PFSK-1 (cell line): ENCODE measurements around the genes SELE and MYOC.

DNA sequence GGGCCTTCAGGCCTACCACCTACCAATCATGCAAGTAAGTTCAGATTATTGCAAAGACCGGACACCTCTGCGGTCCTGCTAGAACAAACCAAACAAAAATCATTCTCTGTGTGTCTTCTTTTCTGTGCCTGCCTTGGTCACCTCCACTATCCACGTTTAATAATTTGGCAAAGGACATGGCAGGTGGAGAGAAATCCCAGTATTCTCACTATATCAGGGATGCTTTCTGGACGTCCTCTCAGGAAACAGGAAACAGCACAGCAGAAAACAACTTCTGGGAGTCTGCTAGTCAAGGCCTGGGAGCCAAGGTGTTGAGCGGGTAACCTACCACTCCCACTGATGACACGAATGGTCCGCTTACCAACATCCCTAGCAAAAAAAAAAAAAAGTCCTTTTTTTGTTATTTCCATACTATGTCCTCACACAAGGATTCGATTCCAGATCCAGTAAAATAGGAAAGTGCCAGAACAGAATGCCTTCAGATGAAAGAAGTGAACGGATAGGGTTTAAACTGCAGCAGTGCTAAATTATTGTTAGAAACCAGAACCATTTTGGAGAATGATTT lies 4.5 kb upstream of the ATP1B1 start:
- RRBS, result no CpG with 5 or more reads among the region's 9 CpGs

GRCh38 chr1:169107028-169107434 lies 541 bp downstream of the ATP1B1 start:
- RRBS, result 2% methylated on average over 7 of the region's 22 CpGs

DNA sequence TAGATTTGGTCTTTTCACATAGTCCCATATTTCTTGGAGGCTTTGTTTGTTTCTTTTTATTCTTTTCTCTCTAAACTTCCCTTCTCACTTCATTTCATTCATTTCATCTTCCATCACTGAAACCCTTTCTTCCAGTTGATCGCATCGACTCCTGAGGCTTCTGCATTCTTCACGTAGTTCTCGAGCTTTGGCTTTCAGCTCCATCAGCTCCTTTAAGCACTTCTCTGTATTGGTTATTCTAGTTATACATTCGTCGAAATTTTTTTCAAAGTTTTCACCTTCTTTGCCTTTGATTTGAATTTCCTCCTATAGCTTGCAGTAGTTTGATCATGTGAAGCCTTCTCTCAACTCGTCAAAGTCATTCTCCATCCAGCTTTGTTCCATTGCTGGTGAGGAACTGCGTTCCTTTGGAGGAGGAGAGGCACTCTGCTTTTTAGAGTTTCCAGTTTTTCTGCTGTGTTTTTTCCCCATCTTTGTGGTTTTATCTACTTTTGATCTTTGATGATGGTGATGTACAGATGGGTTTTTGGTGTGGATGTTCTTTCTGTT lies 89.2 kb downstream of the NME7 start:
- RRBS, result no CpG with 5 or more reads among the region's 8 CpGs

- RRBS, result no CpG with 5 or more reads among the region's 6 CpGs
Measured at GRCh38 chr1:169309170-169309878, 58.3 kb downstream of the NME7 start.

GRCh38 chr1:169465619-169466148 lies 20.1 kb downstream of the SLC19A2 start:
- RRBS, result no CpG with 5 or more reads among the region's 5 CpGs

- RRBS, result no CpG with 5 or more reads among the region's 5 CpGs
Measured at GRCh38 chr1:169733956-169734263, at the start of gene SELE. TSS of gene SELE (minus strand) at chr1:169734079.

DNA sequence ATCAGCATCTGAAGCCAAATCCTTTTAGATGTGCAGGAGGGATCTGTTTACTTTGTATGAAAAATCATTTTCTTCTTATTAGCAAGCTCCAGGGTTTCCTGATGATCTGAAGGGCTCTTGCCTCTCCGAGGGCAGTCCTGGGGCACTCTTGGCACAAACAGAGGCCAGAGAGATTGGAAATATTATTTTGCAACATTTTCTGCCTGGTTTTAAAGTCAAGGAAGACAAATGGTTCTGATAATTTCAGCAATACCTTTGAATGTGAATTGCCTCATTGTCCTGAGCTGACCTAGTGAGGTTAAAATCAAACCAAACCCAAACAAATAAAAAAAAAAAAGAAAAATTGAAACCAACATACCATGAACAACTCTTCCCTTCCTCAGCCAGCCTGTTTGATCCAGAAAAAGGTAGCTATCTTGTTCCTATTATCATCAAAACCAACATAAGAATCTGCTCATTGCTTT lies 55.3 kb downstream of the NTMT2 start:
- RRBS, result no CpG with 5 or more reads among the region's 1 CpG

DNA sequence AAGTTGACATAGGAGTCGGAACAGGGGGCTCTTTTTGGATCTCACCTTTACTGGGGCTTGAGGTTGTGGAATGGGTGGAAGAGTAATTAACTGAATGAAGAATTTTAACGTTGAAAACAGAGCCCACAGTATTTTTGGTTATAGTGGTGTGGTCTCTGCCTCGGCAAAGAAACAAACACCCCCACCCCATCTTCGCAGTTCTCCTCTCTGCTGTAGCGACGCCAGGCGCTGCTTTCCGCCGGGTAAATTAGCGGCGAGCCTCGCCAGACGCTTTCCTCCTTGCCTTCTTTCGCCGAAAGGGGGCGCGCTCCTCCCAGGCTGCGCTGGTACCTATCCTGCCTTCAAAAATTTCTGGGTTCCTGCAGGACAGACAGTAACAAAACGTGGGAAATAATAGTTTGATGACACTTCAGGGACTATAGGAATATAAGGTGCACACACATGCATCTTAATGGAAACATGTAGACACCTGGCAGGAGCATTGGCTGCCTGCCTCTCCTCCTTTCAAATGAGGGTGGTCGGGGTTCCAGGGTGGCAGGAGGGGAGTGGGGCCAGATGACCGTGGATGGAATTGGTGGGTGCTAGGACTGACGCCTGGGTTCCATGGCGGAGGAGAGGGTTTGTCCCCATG lies 7.4 kb downstream of the PRRX1 start:
- RRBS, result no CpG with 5 or more reads among the region's 23 CpGs

DNA sequence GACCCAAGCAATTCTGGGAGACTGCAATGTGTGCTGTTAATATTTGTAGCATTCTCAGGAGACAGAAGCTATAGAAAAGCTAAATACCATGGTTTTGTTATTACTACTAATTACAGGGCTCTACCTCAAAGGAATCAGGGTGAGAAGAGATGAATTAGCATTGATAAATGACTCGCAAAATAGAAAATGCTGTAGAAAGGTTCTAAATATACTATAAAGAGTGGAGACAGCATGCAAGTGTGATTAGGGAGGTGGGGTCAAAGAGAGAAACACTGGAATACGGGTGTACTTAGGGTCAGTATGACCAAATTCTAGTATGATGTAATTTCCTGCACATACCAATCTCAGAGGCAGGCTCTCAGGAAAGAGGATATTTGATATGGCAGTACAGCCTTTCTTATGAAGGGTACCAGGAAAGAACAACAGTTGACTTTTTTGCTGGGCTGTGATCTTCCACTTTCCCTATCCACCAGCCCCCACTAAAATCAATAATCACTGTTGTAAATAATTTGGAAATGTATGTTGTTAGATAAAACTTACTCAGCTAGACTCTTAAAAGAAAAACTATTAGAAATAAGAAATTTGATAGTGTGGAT lies 29.2 kb downstream of the PRRX1 start:
- RRBS, result no CpG with 5 or more reads among the region's 2 CpGs

DNA sequence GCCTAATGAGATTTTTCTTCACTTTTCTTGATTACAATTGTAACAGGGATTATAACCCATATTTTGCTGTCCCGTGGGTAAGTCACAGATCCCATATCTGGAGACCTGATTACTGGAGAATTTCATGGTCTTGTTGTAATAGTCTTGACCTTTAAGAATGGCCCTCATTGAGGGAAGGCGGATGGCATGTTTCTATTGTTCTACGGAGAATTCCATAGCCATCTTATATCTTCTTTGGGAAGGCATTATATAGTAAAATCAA lies 61.9 kb downstream of the PRRX1 start:
- RRBS, result no CpG with 5 or more reads among the region's 3 CpGs

DNA sequence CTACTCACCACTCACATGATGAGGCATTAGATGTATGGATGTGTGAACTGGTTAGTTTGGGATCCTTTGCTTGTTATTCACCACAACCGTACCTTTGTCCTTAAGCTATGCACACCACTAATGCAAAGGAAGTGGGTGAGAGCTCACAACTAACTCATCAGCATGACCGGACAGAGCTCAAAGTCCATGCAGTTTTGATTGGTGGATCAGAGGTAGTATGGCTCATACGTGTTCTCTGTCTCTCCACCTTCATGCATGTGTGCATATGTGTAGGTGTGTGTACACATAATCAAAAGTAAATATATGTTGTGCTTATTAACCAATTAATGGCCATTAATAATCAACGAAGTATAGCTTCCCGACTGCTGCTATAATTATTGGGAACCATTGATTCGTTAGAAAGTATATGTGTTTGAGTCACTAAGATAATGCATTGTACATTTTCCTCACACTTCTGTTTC lies 43.4 kb upstream of the MROH9 start:
- RRBS, result no CpG with 5 or more reads among the region's 6 CpGs

- RRBS, result no CpG with 5 or more reads among the region's 3 CpGs
Measured at GRCh38 chr1:171112411-171113148, 21.9 kb downstream of the FMO3 start.

- RRBS, result no CpG with 5 or more reads among the region's 3 CpGs
Measured at GRCh38 chr1:171126538-171126911, 35.8 kb downstream of the FMO3 start.

GRCh38 chr1:171251660-171252220 lies 3.4 kb downstream of the FMO1 start:
- RRBS, result no CpG with 5 or more reads among the region's 15 CpGs

- RRBS, result no CpG with 5 or more reads among the region's 8 CpGs
Measured at GRCh38 chr1:171421488-171422004, 63.8 kb upstream of the PRRC2C start.

DNA sequence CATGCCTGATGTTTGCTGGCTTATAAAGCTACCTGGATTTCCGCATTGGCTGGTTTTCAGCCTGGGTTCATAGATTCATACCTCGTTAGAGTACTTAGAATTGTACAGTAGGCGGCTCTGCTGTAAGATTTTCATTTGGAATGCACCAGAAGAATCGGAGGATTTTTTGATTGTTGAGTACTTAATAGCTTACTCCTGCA lies 1.2 kb downstream of the PRRC2C start:
- RRBS, result no CpG with 5 or more reads among the region's 4 CpGs

DNA sequence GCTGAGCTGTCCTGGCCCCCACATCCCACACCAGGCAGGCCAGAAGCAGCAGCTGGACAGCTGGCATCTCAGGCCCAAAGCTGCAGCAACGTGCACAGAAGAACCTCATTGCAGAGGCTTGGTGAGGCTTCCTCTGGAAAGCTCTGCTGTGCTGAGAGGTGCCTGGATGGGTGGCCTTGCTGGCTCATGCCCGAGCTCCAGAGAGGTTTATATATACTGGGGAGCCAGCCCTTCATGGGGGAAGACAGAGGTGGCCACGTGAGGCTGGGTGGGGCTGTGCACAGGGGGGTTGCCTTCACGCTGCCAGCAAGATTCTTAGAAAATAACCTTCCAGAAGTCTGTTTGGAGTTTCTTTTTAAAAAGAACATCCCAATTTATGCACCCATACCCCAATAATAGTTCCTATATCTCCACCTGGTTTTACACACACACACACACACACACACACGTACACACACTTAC lies at the start of gene MYOC:
TSS of gene MYOC (minus strand) at position 186 of the 462 bp plus-strand sequence.
- RRBS, result no CpG with 5 or more reads among the region's 5 CpGs

GRCh38 chr1:171654449-171655315 lies 2.2 kb upstream of the MYOC start:
- RRBS, result no CpG with 5 or more reads among the region's 15 CpGs

DNA sequence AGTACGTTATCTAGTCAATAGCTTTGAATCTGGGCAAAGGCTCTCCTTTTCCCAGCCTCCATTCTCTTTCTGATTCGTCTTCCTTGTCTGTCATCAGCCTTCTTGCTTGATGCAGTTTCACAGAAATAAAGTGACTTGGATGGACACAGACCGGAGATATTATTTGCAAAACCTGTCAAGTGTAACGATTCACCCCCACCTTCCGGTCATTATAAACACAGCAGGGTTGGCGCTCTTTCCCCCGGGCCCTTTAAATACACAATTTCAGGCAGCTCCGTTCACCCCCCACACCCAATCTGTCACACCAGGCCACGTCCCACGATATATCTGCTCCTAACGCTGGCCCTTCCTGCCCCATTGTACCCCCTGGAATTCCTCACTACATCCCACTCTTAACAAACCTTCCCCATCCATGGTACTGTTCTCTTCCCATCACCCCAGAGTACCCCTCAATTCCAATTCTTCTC lies 609 bp downstream of the VAMP4 start:
- RRBS, result 1% methylated on average over 3 of the region's 11 CpGs

DNA sequence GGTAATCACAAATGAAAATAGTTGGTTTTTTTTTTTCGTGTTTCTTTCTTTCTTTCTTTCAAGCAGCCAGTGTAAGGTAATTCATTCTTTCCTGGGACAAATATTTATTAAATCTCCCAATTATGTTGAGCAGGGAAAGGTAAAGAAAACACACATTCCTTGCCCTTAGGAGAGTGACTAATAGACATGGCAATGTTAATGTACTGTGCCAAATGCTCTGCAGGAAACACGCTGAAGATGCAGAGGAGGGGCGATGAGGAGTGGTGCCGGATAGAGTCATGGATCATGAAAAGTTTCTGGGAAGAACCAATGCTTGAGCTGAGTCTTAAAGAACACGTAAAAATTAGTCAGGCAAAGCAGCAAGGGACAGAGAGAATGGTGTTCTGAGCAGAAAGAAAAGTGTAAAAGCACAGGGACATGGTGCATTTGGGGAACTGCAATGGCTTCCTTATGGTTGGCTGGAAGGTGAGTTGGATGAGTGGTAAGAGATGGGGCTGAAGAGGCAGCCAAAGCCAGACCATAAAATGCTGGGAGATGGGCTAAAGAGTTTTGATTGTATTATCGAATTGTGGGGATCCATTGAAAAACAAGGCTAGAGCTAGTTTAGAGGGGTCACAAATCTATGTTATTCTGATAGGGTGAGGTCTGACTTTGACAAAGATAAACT lies 199.3 kb downstream of the DNM3 start:
- RRBS, result no CpG with 5 or more reads among the region's 6 CpGs